Neuron (in vitro differentiated cells): ENCODE measurements around a stretch of chr14.

DNA sequence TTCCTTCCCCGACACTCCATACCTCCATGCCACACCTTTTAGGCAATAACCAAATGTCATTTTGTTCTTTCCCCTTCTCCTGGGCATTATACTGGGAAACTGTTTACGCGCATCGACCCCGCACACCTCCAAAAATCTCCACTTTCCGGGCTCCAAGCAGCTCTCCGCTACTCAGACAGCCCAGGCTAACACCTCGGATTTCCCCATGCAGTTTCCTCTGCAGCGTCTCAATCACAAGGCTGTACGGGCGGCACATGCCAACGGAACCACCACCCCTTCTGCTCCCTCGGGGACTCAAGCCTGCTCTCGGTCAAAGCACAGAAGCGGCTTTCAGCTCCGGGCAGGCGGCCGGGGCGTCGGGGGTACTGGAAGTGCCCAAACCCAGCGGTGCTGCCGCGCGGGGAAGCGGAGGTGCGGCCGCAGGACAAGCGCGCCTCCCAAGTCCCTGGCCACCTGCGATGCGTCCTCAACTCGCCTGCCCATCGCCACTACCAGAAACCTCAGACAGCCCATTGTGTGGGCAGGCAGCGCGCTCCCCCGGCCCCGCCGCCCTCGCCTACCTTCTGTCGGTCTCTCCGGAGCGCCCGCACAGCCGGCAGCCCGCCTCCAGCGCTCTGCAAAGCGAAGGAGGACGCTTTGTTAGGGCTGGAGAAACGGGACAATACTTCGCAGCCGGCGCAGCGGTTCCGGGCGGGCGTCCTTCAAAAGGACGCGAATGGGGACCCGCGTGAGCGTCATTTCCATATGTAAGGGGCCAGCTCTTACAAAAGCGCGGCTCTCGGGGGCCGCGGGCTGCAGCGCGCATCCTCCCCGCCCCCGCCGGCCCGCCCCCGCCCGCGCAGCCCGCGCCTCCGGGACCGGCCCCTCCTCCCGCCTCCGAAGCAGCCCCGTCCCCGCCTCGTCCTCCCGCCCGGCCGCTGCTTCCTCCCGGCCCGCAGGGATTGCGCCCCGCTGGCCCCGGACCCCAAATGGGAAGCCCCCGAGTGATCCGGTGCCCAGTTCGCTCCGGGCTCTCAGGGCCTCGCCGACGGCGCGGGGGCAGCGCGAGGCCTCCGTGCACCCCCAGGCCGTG is 722 bp downstream of the NIN start:
- PRO-cap: bidirectional peak, plus-strand start at position 318 of the sequence, minus-strand start at position 717 of the sequence

GRCh38 chr14:50931993-50932529 is 12.2 kb downstream of the PYGL start:
- PRO-cap: no peak

- PRO-cap: no peak
These were observed 120.5 kb downstream of the TMX1 start for GRCh38 chr14:51360493-51361054.

DNA sequence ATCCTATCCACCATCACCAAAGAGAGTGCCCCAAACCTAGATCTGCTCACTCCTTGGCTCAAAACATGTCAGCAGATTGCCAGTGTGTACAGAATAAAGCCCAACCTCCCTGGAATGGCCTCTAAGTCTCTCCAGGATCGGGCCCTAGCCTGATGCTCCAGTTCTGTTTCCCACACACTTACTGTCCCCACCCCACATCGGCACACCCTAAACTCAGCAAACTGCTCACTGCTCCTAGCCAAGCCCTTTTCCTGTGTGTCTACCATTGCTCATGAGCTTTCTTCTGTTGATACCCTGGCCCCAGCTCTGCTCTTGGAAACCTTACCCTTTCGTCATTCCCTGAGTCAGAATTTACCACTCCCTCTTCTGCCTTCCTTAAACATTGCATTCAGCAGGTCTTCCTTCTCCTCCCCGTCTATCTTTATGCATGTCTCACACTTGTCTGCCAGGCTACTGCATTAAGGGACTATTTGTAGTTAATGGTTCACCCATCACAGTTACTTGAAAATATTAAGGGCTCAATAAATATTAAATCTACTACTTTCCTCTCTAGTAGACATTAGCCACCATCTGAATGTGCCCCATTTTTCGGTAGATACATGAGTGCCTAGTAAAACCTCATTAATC is 158.9 kb downstream of the TMX1 start:
- PRO-cap: no peak

- PRO-cap: bidirectional peak, plus-strand start at chr14:51652548, minus-strand start at chr14:51652364; bidirectional peak, plus-strand start at chr14:51652652, minus-strand start at chr14:51652615
These were observed 786 bp downstream of the FRMD6 start for GRCh38 chr14:51652424-51652967.

DNA sequence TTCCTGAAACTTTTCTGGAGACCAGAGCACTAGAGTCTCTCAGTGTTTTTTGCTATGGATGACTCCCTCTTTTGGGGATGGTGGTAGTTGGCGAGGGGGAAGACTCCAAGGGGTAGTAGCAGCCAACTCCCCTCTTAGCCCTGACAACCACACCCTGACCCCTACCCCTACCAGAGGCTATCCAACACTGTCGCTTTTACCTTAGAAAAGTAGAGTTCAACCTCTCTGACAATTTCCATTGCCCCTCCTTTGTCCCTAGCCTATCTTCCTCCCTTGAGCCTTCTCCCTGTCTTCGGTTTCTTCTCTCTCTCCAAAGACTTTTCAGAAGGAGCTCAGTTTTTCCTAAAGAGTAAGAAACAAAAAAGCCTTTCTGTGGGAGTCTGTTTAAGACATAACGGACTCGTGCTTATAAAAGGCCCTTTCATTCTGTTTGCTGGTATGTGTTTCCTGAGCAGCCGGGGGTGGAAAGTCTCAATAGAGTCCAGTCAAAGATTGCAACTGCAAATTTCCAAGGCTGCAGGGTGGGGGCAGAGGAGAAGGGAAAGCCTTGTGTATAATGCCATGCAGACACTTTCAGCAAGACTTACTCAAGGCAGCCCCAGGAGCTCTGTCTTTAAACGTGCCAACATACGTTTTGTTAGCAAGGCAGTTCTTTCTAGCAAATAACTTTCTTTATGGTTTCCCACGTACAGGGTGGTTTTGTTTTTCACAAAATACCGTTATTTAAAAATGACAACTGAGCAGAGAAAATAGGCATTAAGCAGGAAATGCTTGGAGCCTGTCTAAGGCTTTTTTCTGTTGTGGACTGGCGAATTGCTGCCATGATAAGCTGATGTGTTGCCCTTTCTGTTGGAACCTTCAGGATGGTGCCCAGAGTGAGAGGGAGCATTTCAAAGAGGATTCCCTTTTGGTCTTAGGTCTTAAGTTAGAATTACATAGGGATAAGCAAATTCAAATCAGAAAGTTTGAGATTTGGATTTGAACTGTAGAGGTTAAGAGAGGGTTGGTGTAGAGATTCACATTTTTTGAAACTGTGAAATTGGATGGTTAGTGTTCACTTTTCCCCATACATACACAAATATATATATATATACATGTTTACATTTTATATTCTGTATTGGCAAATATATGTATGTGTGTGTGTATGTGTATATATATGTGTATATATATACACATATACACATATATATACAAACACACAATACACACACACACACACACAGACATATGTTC is 62.4 kb downstream of the GNG2 start:
- PRO-cap: no peak

- PRO-cap: no peak
These were observed 7.5 kb downstream of the NID2 start for GRCh38 chr14:52061339-52061735.

DNA sequence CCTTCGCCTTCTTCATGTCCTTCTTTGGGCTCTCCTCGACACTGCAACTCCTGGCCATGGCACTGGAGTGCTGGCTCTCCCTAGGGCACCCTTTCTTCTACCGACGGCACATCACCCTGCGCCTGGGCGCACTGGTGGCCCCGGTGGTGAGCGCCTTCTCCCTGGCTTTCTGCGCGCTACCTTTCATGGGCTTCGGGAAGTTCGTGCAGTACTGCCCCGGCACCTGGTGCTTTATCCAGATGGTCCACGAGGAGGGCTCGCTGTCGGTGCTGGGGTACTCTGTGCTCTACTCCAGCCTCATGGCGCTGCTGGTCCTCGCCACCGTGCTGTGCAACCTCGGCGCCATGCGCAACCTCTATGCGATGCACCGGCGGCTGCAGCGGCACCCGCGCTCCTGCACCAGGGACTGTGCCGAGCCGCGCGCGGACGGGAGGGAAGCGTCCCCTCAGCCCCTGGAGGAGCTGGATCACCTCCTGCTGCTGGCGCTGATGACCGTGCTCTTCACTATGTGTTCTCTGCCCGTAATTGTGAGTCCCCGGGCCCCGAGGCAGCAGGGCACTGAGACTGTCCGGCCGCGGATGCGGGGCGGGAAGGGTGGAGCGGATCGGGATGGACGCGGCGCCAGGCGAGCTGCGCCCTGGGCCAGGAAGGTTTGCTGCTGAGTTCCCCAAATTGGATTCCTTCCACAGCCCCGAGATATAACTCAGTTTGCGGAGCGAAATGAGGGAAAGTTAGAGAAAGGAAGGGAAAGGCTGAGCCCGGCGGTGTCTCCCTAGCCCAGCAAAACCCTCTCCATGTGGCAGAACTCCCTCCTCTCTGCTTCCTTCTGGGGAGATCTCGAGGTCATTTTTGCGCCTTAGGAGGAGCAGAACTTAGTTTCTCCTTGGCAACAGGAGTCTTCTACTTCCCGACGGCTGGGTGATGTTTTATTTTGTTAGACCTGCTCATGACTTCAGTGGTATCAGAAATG is 921 bp downstream of the PTGDR start:
- PRO-cap: no peak

- PRO-cap: no peak
These were observed 1.4 kb downstream of the PTGER2 start for GRCh38 chr14:52315282-52316092.

GRCh38 chr14:52351939-52352520 is 37.9 kb downstream of the PTGER2 start:
- PRO-cap: no peak

DNA sequence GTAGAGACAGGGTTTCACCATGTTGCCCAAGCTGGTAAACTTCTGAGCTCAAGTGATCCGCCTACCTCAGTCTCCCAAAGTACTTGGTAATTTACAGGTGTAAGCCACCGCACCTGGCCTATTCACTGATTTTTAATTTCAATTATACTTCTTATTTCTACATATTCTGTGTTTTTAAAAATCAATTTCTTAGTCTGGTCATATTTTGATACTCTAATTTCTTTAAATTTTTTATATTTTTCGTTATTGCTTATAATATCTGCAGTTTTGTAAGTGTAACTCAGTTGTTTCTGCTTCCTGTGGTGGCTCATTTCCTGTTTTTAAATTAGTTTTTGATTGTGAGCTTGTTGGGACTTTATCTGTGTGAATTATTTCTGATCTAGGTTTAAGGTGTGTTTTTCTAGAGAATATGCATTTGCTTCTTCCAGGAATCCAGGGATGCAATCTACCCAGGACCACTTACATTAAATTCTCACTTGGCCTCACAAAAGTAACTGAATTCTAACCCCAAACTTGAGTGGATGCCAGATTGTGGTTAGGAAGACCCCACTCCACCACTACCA is 11.7 kb downstream of the STYX start:
- PRO-cap: no peak

GRCh38 chr14:52844632-52845008 is 53.2 kb upstream of the GNPNAT1 start:
- PRO-cap: no peak

DNA sequence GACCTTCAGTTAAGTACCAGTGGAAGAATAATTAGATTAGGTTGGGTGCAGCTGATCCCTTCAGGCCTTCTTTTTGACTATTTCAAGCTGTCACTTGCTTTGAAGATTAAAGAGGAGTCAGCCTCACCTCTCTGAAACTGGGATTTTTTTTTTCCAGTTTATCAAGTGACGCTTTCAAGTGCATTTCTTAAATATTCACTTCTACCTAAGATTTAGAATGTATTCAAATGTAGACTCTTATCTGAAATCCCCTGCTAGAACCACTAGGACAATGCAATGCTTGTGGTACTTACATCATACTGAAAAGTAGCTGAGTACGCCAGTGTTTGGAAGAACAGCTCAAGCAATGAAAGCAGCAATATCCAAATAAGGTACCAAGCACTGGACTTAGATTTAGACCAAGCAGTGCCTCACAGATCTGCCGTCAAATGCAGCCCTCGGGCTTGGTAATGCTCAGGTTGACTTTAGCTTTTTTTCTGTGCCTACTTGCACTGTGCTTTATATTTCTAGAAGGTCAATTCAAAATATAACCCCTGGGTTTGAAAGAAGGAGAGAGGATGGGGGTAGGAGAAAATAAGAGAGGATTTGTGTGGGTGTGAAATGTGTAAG is 3.7 kb upstream of the FERMT2 start:
- PRO-cap: no peak

- PRO-cap: no peak
These were observed 91.7 kb upstream of the FERMT2 start for GRCh38 chr14:53042340-53043098.

- PRO-cap: no peak
These were observed 61.5 kb downstream of the DDHD1 start for GRCh38 chr14:53091507-53092070.

GRCh38 chr14:53613289-53614410 is 343.0 kb downstream of the BMP4 start:
- PRO-cap: no peak

DNA sequence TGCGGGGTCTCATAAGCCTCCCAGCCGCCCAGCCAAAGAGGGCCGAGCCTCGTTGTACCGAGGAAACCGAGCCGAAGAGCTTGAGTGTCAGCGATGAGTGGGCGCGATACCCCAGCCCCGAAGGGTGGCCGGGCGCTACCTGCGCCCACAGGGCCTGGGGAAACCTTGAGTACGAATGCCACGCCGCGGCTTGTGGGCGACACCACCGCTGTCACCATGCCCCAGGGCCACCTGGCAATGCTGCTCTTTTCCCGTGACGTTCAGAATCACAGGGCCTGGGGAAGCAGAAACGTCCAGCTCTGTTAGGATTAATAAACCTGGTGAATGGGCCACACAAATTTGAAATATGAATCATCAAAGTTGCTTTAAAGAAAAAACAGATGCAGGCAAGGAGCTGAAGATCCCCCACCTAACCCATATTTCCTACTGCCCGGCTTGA is 541 bp downstream of the CDKN3 start:
- PRO-cap: no peak

DNA sequence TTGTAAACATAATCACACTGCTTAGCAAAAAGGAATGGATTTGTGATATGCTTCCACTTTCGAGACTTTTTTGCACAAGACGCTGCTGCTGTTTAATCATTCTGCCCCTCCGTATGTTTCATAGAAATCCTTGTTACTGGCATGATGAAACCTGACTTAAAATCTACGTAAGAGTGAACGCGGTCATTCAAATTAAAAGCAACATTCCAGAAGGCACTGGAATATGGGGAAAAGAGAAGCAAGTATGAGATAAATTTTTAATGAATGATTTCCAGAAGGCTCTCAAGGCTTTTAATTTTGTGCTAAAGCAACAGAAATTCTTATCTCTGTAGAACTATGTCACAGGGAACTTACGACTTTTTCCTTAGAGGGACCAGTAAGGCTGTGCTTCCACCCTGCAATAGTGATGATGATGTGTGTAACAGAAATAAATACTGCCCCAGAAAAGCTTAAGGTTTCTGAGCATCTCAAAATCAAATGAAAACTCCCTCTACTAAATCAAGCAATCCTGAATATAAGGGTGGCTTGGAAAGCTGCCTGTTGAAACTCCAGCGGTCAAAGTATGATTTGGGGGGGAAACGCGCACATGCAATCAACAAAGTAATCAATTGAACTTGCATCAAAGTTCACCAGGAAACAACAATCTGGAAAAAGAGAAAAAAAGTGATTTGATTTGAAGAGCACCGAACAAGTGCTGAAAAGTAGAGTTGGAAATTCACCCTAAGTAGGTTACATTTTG is 939 bp downstream of the CNIH1 start:
- PRO-cap: no peak

DNA sequence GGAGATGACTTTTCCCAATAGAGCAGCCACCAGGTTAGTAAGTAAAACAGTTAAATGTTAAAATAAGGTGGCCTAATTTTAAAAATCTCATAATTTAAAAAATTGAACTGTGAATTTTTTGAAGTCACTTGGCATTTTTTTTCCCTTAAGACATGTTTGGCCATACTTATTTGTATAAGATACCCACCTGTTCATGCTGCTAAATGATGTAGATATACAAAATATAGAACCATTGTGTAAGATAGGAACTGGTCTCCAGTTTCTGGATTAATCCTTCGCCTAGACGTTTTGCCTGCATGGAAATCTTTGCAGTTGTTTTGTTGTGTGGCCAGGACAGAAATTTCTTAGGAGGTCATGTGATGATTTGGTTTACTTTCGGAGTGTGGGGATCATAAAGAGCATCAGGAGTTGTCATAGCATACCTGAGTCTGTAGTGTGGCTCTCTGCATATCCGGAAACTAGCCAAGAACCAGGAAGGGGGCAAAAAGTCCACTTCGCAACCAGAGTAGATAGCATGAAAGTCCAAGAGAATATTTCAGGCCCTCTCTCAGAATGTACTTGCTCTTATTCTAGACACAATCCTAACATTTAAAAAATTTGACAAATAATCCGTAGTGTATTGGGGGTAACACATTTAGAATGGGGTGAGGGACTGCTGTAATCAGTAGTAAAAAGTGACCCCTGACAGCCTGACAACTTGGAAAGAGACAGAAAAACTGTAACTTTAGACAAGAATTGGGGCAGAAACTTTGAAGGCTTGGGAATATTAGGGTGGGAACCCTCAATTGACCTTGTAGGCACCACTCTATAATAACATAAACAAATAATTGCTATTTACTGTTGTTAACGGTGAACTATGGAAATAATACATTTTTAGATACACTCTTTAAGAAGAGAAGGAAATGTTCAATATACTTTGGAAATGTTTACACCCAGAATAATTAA is 3.2 kb downstream of the SAMD4A start:
- PRO-cap: no peak

DNA sequence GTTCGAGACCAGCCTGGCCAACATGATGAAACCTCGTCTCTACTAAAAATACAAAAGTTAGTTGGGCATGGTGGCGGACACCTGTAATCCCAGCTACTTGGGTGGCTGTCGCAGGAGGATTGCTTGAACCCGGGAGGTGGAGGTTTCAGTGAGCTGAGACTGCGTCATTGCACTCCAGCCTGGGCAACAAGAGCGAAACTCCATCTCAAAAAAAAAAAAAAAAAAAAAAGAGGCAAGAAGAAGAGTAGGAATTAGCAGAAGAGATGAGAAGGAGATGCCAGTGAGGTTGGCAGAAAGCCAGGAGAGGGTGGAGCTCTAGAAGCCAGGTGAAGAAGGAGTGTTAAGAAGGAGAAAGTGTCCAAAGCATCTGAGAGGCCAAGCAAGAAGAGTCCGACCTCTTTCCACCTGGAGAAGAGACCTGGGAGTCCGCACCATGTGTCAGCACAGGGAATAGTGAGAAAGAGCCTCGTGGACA is 70.3 kb downstream of the SAMD4A start:
- PRO-cap: no peak